Helper T cell (primary cell): ENCODE measurements around a stretch of chr14.

DNA sequence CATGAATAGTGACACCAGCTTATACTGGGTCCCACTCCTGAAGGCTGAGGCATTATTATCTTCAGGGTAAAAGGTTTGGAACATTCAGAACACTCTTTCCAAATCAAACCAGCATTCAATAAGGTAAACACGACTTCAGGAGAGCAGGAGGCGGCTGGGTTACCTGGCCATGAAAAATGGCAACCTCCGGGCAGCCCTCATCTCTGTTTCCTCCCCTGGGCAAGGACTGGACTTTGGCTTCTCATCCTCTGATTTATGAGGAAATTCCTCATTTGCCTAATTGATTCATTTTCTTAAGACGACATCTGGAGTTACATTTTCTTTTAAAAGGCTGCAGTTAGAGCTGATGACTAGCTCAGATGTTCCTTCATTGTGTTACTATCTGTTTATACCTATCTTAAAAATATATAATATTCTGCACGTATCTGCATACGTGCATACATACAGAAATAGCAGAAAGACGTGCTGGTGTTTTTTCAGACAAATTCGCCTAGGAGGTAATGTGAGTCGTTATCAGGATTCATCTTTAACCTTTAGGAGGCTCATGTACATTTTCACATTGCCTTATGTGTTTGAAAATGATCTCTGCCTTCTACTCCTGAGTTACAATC is 1133.8 kb downstream of the BCL11B start:
- PRO-cap, 2 experiments = peak in 2 of 2 experiments; most common plus-strand start position 438 of the sequence (in 1); most common minus-strand start position 377 of the sequence (in 1)

GRCh38 chr14:98175221-98175729 is 1096.7 kb downstream of the BCL11B start:
- PRO-cap, 2 experiments = peak in 2 of 2 experiments; most common plus-strand start chr14:98175604 (in 1); most common minus-strand start chr14:98175487 (in 2)

- PRO-cap, 2 experiments = peak in 2 of 2 experiments; most common plus-strand start chr14:98189683 (in 2); most common minus-strand start chr14:98189710 (in 2)
Measured at GRCh38 chr14:98189405-98190042, 1082.5 kb downstream of the BCL11B start.

GRCh38 chr14:98351637-98351916 is 920.4 kb downstream of the BCL11B start:
- PRO-cap, 2 experiments = no peak in any of the 2 experiments

GRCh38 chr14:98886776-98887591 is 385.0 kb downstream of the BCL11B start:
- PRO-cap, 2 experiments = no peak in any of the 2 experiments

DNA sequence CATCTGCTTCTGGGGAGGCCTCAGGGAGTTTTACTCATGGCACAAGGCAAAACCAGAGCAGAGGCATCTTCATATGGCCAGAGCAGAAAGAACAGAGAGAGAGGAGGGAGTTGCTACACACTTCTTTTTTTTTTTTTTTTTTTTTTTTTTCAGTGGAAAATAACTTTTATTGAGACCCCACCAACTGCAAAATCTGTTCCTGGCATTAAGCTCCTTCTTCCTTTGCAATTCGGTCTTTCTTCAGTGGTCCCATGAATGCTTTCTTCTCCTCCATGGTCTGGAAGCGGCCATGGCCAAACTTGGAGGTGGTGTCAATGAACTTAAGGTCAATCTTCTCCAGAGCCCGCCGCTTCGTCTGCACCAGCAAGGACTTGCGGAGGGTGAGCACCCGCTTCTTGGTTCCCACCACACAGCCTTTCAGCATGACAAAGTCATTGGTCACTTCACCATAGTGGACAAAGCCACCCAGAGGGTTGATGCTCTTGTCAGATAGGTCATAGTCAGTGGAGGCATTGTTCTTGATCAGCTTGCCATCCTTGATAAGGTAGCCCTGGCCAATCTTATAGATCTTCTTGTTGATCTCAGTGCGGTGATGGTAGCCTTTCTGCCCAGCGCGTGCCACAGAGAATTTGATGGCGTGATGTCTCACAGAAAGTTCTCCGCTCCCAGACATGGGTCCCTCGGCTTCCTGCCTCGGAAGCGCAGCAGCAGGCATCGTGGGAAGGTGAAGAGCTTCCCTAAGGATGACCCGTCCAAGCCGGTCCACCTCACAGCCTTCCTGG is 299.1 kb downstream of the BCL11B start:
- PRO-cap, 2 experiments = no peak in any of the 2 experiments

DNA sequence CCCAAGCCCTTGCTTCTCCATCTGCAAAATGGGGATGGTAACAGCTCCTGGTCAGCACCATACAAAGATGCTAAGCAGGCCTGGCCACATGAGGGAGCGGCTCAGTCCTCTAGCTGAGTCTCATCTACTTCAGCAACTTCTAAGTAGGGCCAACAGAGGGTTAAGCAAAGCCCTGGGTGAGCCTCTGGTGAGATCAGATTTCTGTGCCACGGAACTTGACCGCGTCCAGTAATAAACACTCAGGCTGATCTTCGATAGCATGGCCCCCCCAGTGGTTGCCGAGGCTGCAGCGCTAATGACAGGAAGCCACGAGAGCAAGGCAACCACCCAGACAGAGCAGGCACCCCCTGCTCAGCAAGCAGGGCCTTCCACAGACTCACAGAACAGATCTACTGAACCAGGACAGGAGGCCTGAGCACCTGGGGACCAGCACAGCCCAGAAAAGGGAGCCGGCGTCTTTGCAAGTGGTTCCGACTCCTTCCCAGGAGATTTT is 42.4 kb downstream of the BCL11B start:
- PRO-cap, 2 experiments = peak in 2 of 2 experiments; most common plus-strand start position 379 of the sequence (in 2); most common minus-strand start position 234 of the sequence (in 1)

DNA sequence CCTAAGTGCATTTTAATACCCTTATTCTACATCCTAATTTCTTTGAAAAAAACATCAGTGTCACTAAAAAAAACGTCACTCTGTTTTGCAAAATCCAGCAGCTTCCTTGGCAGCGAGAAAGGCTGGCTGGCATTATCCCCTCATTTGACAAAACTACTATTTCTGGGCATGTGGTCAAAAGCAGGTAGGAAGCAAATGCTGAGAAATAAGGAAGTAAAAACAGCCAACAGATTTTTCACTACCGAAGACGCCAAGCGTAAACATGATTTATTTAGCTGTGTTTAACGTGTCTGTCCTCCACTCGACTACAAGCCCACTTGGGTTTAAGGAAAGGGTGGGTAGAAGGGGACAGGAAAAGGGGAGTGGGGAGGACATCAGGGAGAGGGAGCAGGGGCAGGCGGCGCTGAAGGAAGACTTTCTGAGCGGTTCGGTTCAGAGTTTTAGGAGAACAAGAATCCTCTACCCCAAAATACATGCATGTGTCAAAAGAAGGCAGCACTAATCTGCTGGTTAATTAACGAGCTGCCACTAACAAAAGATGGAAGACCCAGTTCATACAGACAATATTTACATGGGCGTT is 30.2 kb downstream of the BCL11B start:
- PRO-cap, 2 experiments = no peak in any of the 2 experiments

GRCh38 chr14:99263484-99264297 is 8.3 kb downstream of the BCL11B start:
- PRO-cap, 2 experiments = peak in 2 of 2 experiments; most common plus-strand start chr14:99264042 (in 2); most common minus-strand start chr14:99263727 (in 1)

- PRO-cap, 2 experiments = peak in 2 of 2 experiments; most common plus-strand start chr14:99264896 (in 2); most common minus-strand start chr14:99264789 (in 2)
Measured at GRCh38 chr14:99264653-99265243, 7.2 kb downstream of the BCL11B start.

DNA sequence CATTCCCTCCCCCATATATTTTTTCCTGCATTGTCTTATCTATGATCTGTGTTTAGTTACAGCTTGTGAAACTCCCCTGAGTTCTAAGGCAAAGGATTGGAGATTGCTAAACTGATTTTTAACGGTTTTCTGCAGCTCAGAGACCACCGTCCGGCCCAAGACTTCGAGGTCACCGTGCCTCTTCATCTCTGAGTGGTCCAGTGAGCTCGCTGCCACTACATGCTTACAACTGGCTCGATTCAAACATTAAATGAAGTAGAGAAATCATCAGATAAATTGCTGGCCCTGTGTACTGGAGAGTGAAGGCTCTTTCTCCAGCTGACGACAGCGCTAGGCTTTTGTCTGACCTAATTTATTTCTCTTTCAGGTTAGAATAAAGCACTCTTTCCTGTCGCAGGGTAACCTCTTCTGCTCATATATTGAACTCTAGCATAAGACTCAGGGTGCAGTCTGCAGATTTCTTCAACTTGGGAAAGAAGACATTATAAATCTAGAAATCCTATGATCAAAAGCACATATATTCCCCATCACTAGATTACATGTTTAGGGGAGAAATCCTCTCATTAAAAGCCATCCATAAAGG is 6.4 kb downstream of the BCL11B start:
- PRO-cap, 2 experiments = peak in 2 of 2 experiments; most common plus-strand start position 401 of the sequence (in 2); most common minus-strand start position 301 of the sequence (in 1)

DNA sequence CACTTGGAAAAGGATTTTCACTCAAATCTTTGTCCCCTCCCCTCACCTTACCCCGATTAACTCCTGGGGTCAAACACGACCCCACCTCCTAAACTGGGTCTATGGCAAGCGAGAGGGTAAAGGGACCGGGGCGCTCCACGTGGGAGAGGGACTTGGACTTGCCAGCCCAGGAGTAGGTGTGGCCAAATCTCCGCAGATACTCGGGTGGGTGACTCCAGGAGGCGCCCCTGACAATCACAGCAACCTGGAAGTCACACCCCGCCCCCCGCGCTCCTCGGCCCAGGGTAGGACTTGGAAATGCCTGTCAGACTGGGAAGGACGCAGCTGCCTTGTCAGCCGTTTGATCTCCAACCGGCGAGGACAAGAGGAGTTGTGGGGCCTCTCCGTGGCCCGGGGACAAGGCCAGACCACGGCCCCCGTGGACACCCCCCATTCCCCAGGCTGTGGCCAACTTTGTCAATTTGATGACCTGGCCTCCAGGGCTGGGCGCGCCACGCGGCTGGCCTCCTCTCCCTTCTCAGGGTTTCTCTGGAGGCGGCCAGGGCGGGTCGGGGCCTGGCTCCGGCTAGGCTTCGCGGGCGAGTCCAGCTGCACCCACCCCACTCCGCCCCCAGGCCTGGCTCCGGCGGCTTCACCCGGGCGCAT is 1.1 kb upstream of the BCL11B start:
- PRO-cap, 2 experiments = no peak in any of the 2 experiments

DNA sequence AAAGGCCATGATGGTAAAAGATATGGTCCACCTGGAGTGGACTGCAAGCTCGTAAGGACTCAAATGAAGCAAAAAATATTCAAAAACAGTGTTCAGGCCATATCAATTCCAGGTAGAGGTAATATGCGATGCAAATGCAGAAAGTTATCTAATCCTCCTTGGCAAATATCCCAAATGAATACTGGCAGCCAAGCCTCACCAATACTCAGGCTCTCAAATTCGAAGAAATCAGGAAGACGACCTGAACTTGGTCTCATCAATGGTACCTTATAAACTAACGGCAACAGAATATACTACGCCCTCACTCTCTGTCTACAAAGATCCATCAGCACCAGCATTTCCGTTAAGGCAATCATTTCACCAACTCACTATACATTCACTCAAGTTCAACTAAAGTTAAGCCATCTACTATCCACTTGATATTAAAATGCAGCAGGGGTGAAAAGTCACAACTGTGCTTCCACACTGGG is 35.7 kb downstream of the SETD3 start:
- PRO-cap, 2 experiments = no peak in any of the 2 experiments

DNA sequence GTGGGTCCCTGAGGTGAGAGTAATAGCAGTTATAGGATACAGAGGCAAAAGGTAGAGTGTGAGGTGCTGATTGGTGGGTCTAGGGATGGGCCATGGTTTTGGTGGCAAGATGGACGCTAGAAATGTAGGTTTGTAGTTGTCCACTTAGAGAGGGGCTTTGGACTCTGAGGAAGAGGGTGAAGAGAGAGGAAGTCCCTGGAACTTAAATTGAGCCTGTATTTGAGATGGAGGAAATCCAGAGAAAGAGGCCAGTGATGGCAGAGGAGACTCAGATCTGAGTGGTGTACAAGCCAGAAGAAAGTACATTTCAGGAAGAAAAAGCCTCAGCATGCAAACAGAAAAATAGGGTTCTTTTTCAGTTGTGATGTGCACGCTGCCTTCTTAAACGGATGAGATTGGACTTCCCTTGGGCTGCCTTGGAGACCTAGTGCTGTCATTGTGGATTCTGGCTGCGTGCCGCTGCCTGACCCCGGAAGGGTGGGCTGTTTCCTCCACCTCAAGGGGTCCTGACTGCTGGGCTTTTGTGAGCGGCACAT is 24.8 kb downstream of the CCNK start:
- PRO-cap, 2 experiments = no peak in any of the 2 experiments

GRCh38 chr14:99529659-99530593 is 48.7 kb downstream of the CCNK start:
- PRO-cap, 2 experiments = no peak in any of the 2 experiments

DNA sequence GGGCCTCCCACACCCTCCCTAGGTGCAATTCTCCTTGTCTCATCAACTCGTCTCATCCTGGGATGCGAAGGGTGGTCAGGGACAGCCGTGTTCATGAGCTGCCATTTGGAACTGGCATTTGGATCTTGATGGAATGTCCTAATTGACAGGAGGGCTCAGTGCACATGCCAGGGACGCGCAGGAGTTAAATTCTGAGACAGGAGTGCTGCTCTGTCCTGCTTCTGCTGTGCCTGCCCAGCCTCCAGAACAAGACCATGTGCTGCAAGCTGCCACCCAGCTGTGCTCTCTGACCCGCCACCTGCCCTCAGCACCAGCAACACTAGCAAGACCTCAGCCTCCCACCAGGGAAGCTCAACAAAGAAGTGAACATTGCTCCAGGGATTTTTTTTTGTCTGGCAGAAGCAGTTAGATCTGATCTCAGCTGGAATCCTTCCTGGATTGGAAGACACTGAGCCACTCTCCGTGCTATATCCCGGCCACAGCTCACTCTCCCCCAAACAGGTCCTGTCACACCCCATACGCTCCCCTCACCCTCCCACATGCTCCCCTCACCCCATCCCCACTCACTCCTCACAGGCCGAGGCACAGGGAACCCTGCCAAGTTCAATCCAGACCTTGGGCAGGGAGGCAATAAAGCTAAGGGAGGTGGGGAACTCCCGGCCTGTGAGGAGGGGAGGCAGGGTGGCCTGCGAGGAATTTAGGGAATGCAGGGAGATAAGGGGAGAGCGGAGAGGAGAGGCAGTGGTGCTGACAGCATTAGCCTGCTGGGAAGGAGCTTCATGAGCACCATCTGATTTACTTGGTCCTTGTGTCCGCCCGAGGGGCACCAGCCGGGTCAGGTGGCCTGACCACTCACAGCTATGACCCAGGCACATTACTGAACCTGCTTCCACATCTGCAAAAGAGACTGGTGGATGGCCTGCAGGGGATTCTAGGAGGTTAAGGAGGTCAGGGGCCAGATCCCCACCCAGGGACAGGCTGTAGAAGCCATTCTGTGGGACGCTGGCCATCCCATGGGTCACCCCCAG is 29.8 kb downstream of the CCDC85C start:
- PRO-cap, 2 experiments = no peak in any of the 2 experiments

GRCh38 chr14:99615273-99615742 is 11.3 kb upstream of the CCDC85C start:
- PRO-cap, 2 experiments = no peak in any of the 2 experiments

- PRO-cap, 2 experiments = no peak in any of the 2 experiments
Measured at GRCh38 chr14:99733652-99734379, 49.7 kb downstream of the CYP46A1 start.

DNA sequence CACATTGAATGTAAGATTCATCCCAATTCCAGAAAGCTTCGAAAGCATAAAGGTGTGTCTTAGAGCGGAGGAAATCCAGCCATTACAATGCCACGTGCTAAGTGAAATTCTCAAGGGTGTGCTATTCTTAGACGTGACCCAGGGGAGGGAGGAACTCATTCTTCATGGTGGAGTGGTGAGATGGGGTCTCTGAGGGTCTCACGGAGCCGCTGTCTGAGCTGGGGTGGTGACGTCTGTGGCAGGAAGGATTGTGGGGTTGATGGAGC is 25.1 kb upstream of the EML1 start:
- PRO-cap, 2 experiments = no peak in any of the 2 experiments

DNA sequence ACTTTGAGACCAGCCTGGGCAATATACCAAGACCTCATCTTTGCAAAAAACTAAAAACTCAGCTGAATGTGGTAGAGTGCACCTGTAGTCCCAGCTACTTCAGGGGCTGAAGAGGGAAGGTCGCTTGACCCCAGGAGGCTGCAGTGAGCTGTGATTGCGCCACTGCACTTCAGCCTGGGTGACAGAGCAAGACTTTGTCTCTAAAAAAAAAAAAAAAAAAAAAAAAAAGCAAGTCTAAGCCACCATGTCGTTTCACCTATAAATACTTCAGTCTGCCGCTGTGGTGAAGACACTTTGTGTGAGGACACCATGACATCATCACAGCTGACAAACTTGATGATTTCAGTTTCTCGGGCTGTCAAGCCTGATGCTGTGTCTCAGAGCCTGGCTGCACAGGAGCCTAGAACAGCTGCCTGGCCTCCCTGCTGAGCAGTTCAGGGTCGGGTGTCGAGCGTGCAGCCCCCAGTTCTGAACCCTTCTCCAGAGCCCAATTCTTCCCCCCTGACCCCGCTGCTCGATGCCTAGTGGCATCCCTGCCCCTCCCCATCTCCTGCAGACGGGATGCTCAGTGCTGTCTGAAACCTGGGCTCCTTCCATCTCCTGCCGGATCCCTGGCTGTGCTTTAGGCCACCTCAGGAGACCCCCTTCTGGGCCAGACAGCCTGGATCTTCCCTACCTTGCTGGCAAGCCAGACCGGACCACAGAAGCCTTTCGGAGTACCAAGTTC is 119.2 kb upstream of the EVL start:
- PRO-cap, 2 experiments = no peak in any of the 2 experiments